Epithelial cell of prostate (primary cell): ENCODE measurements around a stretch of chr2.

GRCh38 chr2:28895007-28896151, 912 bp downstream of the WDR43 start:
- RRBS, result under 1% methylated on average over 15 of the region's 44 CpGs

GRCh38 chr2:28976466-28977054, 4.5 kb upstream of the TOGARAM2 start:
- RRBS, result no CpG with 5 or more reads among the region's 7 CpGs

GRCh38 chr2:28997121-28997609, 16.1 kb downstream of the TOGARAM2 start:
- RRBS, result no CpG with 5 or more reads among the region's 9 CpGs

GRCh38 chr2:29016029-29016494, 35.0 kb downstream of the TOGARAM2 start:
- RRBS, result no CpG with 5 or more reads among the region's 9 CpGs

GRCh38 chr2:29066238-29066848, 8.0 kb downstream of the PCARE start:
- RRBS, result no CpG with 5 or more reads among the region's 8 CpGs

- RRBS, result no CpG with 5 or more reads among the region's 2 CpGs
These were observed 15.1 kb downstream of the CLIP4 start for GRCh38 chr2:29130256-29130872.

- RRBS, result no CpG with 5 or more reads among the region's 2 CpGs
These were observed 16.3 kb downstream of the CLIP4 start for GRCh38 chr2:29131463-29132037.

GRCh38 chr2:30373783-30374279, 73.2 kb upstream of the LCLAT1 start:
- RRBS, result no CpG with 5 or more reads among the region's 8 CpGs

GRCh38 chr2:30446547-30446875, 535 bp upstream of the LCLAT1 start:
- RRBS, result no CpG with 5 or more reads among the region's 1 CpG

GRCh38 chr2:30449978-30450677, 3.1 kb downstream of the LCLAT1 start:
- RRBS, result no CpG with 5 or more reads among the region's 4 CpGs

DNA sequence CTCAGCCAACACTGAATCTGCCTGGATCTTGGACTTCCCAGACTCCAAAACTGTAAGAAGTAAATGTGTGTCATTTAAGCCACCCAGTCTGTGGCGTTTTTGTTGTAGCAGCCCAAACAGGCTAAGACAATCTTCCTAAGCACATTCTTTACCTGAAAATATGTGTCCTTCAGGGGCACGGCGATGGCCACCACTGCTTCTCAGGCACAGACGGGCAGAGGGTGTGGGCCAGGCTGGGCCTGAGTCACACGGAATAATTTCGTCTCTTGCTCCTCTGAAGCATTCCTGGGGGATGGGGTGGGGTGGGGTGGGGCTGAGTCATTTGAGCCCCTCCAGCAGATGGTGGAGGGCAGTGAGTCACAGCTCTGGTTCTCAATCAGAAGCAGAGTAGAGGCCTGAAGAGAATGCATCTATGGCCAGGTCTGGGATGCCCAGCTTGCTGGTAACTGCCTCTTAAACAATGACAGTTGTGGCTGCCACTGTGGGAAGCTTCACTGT, 142.3 kb downstream of the CAPN13 start:
- RRBS, result no CpG with 5 or more reads among the region's 6 CpGs

GRCh38 chr2:31227645-31227953, 6.4 kb upstream of the EHD3 start:
- RRBS, result no CpG with 5 or more reads among the region's 6 CpGs

DNA sequence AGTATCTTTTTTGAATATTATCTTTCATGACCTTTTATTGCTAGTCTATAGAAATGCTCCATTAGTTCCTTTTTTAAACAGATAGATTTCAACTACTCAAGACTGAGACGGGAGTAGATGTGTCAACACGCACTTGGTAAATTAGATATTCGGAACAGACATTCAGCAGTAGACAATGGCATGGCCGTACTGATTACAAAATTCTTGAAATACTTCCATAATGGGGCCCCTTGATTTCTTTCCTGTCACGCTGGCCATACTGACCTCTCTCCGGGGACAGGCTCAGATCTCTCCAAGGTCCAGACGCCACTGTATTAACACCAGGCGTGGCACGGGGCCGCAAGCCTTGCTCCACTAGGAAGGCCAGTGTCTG, 2.5 kb upstream of the EHD3 start:
- RRBS, result 67% methylated on average over 2 of the region's 10 CpGs

- RRBS, result no CpG with 5 or more reads among the region's 14 CpGs
These were observed 69.1 kb downstream of the EHD3 start for GRCh38 chr2:31302827-31303771.

- RRBS, result no CpG with 5 or more reads among the region's 3 CpGs
These were observed 29.7 kb downstream of the XDH start for GRCh38 chr2:31384727-31385353.

DNA sequence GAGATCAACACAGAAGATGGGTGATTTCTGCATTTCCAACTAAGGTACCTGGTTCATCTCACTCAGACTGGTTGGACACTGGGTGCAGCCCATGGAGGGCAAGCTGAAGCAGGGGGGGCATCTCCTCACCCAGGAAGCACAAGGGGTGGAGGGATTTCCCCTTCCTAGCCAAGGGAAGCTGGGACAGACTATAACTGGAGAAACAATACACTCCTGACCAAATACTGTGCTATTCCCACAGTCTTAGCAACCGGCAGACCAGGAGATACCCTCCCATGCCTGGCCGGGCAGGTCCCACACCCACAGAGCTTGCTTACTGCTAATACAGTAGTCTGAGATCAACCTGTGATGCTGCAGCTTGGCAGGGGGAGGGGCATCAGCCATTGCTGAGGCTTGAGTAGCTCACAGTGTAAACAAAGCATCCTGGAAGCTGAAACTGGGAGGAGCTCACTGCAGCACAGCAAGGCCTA, 74.6 kb upstream of the XDH start:
- RRBS, result no CpG with 5 or more reads among the region's 2 CpGs

- RRBS, result no CpG with 5 or more reads among the region's 5 CpGs
These were observed 21.8 kb downstream of the SRD5A2 start for GRCh38 chr2:31558745-31559525.

- RRBS, result no CpG with 5 or more reads among the region's 2 CpGs
These were observed 123.8 kb upstream of the SRD5A2 start for GRCh38 chr2:31704441-31704939.

GRCh38 chr2:31708213-31708402, 127.4 kb upstream of the SRD5A2 start:
- RRBS, result no CpG with 5 or more reads among the region's 3 CpGs

GRCh38 chr2:31728824-31729506, 148.2 kb upstream of the SRD5A2 start:
- RRBS, result no CpG with 5 or more reads among the region's 6 CpGs